Zone of skin (tissue), 1 donor: Measurements from ENCODE around the gene BPIFB4.

DNA sequence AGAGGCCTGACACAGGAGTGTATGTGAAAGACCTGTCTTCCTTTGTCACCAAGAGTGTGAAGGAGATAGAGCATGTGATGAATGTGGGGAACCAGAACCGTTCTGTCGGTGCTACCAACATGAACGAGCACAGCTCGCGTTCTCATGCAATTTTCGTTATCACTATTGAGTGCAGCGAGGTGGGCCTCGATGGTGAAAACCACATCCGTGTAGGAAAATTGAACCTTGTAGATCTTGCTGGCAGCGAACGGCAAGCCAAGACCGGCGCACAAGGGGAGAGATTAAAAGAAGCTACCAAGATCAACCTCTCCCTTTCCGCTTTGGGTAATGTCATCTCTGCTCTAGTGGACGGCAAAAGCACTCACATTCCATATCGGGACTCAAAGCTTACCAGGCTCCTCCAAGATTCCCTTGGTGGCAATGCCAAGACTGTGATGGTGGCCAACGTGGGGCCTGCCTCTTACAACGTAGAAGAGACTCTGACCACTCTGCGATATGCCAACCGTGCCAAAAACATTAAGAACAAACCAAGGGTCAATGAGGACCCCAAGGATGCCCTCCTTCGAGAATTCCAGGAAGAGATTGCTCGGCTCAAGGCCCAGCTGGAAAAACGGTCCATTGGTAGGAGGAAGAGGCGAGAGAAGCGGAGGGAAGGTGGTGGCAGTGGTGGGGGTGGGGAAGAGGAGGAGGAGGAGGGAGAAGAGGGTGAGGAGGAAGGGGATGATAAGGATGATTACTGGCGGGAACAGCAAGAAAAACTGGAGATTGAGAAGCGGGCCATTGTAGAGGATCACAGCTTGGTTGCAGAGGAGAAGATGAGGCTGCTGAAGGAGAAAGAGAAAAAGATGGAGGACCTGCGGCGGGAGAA lies 33.1 kb downstream of the KIF3B start:
- RRBS: no CpG with 5 or more reads among the region's 29 CpGs

DNA sequence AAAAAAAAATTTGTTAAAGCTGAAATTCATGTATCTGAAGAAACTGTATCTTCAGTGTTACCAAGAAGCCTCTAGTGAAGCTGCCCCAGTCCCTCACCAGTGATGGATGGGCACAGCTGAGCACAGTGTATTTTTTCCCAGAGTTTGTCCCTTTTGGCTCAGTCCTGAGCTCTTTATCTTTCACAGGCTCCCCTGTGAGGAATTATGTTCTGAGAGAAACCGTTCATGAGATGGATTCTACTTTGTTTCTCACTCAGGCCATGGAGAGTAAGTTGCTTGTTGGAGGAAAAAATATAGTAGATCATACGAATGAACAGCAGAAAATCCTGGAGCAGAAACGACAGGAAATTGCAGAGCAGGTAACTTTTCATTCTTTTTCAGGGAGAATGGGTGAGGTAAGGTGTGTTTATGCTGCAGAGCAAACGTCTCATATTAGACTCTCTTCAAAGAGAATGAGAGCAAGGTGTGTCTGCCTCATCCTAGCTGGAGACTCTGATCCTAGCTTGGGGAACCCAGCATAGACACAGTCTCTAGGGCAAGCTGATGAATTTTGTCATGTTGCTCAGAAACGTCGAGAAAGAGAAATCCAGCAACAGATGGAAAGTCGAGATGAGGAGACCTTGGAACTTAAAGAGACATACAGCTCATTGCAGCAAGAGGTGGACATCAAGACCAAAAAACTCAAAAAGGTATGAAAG lies 38.7 kb downstream of the KIF3B start:
- RRBS: no CpG with 5 or more reads among the region's 7 CpGs

GRCh38 chr20:32333956-32334964 lies 23.9 kb upstream of the ASXL1 start:
- RRBS: no CpG with 5 or more reads among the region's 13 CpGs

DNA sequence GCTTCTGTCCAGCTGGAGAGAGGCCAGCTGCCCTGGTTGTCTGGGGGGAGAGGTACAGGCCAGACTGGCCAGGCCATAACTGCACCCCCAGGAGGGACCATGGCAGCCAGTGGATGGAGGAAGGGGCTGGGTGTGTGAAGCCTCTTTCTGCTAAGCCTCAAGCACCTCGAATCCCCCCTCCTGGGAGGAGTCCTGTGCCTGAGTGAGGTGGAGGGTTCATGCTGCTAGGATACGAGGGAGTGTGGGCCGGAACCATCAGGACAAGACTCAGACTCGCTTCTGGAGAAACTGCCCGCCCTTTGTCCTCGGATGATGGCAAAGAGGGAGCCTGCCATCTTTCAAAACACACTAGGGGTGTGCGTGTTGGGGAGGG lies 90.3 kb downstream of the ASXL1 start:
- RRBS: no CpG with 5 or more reads among the region's 7 CpGs

GRCh38 chr20:32516861-32517681 lies 68.1 kb downstream of the NOL4L start:
- RRBS: no CpG with 5 or more reads among the region's 8 CpGs

DNA sequence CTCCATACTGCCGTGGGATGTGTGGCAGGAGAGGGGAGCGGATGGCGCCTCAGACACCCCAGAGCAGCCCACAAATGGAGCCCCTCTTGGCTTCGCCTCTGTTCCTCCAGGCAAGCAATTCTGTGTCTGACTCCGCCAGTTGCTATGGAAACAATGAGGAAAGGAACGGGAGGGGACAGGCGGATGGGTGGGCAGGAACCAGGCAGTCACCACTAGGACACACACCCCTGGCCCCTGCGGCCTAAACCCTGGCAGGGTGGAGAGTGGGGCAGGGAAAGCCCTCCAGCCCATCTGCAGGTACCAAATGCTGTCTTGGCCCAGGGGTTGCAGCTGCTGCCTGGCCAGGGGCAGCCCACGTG lies 66.6 kb downstream of the NOL4L start:
- RRBS: no CpG with 5 or more reads among the region's 9 CpGs

- RRBS: no CpG with 5 or more reads among the region's 12 CpGs
These were observed 45.4 kb downstream of the NOL4L start for GRCh38 chr20:32539577-32540282.

GRCh38 chr20:32584355-32584517 lies 897 bp downstream of the NOL4L start:
- RRBS: 4% methylated on average over 4 of the region's 20 CpGs

DNA sequence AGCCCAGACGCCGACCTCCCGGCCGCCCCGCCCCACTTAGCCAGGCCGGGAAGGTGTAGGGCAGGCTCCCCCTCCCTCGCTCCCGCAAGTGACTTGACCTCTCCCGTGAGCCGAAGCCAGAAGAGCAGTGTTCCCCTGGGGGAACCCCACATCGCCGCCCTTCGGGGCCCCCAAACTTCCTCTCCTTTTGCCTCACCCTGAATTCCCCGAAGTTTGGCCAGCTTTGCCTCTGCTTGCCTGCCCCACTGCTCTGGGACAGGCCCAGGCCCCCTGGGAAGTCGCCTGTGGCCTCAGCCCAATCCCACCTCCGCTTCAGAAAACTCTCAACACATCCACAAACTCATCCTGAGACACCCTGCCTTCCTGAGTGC lies 527 bp upstream of the NOL4L start:
- RRBS: 2% methylated on average over 3 of the region's 16 CpGs

- RRBS: no CpG with 5 or more reads among the region's 9 CpGs
These were observed 629 bp upstream of the COMMD7 start for GRCh38 chr20:32743810-32744382.

GRCh38 chr20:32855383-32855949 lies 3.3 kb upstream of the EFCAB8 start:
- RRBS: no CpG with 5 or more reads among the region's 7 CpGs

GRCh38 chr20:32857387-32858155 lies 1.2 kb upstream of the EFCAB8 start:
- RRBS: no CpG with 5 or more reads among the region's 3 CpGs

DNA sequence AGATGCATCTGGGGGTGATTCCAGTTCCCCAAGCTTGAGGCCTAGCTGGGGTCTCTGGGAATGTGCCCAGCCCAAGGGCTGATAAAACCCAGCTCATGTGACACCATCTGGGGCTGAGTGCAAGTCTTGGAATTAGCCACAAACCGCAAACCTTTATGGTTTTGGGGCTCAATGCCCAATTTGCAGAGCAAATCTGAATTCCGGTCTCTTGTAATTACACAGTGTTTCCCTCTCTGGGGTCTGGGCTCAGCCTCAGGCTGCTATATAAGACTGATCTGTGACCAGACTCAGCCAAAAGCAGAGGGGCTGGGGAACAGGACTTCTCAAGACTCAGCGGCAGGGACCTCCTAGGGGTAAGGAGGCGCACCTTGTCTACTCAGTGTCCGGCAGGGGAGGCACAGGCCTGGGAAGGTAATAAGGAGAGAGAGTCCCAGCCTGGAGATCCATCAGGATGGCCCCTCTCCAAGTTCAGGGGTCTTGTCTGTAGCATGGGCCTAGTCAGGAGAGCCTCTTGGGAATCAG lies at the start of gene BPIFB4:
Gene BPIFB4 (plus strand): TSS at position 293 of the 522 bp plus-strand sequence.
- RRBS: no CpG with 5 or more reads among the region's 5 CpGs

DNA sequence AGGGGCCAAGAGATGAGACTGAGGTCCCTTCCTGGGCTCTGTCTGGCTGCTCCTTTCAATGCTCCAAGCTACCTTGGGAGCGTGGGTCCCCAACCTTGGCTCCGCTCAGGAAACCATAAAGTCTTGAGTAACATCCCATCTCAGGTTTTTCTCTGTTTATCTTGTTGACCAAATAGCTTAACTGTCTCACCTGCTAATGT lies 237 bp upstream of the BPIFA1 start:
- RRBS: no CpG with 5 or more reads among the region's 2 CpGs

DNA sequence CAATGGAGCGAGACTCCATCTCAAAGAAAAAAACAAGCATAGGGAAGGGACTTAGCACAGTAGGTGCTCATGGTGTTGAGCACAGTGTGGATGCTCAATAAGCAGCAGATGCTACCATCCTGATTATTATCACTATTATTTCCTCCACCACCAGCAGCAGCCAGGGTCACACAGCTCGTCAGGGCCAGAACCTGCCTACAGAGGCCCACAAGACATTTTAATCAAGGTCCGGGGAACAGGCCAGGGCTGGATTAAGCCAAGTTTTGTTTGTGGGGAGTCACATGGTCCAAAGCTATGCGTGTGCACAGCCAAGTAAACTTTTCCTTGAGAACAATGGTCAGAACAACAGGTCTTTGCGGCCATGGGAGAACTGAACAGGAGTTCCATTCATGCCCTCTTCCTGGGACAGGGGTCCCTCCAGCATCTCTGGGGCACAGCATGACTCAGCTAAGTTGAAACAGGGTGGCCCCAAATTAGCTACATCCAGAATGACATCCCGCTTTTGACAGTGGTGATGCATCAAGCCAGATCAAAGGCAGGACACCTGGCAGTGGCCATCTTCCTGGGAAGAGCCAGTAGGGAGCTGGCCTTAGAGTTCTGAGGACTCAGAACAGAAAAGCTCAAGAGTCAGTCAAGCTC lies 11.7 kb downstream of the SNTA1 start:
- RRBS: no CpG with 5 or more reads among the region's 6 CpGs

DNA sequence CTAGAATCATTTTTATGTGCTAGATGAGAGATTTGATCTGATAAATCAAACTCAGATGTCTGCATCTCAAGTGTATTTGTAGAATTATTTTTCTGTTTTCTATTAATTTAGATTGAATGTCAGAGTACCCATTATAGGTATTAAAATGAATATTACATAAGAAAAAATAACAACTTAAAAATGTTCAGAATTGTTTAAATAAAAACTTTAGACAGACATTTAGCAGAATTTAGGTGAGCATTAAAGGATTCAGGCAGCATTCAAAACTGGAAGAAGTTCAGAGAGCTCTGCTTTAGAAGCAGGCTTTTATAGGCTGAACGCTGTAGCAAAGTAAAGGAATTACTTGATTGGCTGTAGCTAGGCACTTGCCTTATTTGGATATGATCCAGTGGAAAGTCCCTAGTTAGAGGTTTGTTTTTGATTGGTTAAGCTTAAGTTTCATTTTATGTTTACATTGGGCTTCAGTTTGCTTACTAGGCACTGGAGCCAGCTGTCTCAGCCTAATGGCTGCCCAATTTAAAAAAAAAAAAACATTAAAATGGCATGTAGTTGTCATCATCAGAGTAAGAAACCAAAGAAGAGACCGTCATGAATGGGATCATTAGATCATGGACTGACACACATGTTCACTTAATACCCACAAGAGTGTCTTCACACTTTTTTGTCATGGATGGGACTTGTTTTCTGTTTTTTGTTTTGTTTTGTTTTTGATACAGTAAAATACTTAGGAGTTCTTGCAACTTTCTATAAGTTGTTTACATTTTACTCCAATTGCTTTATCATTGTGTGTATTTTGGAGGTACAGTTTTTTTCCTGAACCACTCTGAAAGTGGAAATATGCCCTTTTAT lies 65.1 kb downstream of the CBFA2T2 start:
- RRBS: no CpG with 5 or more reads among the region's 2 CpGs

GRCh38 chr20:33644411-33645273 lies 17.5 kb upstream of the C20orf144 start:
- RRBS: 90% methylated on average over 3 of the region's 27 CpGs

GRCh38 chr20:33648426-33648967 lies 13.6 kb upstream of the C20orf144 start:
- RRBS: no CpG with 5 or more reads among the region's 13 CpGs

GRCh38 chr20:33814037-33814976 lies 3.2 kb downstream of the CHMP4B start:
- RRBS: no CpG with 5 or more reads among the region's 12 CpGs

GRCh38 chr20:33853372-33854047 lies 42.4 kb downstream of the CHMP4B start:
- RRBS: no CpG with 5 or more reads among the region's 20 CpGs